Mesenteric fat pad (tissue), 1 donor: Measurements from ENCODE around the gene ACTR3.

GRCh38 chr2:112830973-112832013 is 5.3 kb downstream of the IL1B start:
- PRO-cap: no peak

DNA sequence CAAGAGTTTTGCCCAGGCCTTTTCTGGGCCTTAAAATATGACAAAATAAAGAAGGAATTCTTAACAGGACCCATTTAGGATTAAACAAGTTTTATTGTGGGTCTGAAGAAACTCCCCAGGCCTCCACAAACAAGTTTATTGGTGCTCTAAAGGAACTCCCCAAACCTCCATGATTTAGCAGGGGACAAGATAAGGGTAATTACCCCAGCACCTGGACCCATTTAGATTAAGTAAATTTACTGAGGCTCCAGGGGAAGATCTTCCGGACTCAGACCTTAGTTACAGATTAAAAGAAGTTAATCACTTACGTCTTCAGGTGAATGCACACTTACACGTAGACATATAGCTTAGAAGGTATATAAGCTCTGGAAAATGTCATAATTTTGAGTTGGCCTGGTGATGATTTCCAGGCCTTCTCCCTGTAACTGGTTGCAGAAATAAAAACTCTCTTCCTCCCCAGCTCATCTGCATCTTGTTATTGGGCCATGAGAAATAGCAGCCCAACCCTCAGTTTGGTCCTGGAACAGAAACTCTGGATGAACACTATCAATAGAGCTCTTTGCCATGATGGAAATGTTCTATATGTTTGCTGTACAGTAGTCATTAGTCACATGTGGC is 9.2 kb upstream of the IL37 start:
- PRO-cap: no peak

GRCh38 chr2:113158886-113159521 is 14.8 kb upstream of the PSD4 start:
- PRO-cap: no peak

- PRO-cap: no peak
Observed at GRCh38 chr2:113247542-113248200, 31.1 kb downstream of the PAX8 start.

- PRO-cap: no peak
Observed at GRCh38 chr2:113255227-113256281, 23.2 kb downstream of the PAX8 start.

- PRO-cap: no peak
Observed at GRCh38 chr2:113325188-113326126, 46.7 kb upstream of the PAX8 start.

DNA sequence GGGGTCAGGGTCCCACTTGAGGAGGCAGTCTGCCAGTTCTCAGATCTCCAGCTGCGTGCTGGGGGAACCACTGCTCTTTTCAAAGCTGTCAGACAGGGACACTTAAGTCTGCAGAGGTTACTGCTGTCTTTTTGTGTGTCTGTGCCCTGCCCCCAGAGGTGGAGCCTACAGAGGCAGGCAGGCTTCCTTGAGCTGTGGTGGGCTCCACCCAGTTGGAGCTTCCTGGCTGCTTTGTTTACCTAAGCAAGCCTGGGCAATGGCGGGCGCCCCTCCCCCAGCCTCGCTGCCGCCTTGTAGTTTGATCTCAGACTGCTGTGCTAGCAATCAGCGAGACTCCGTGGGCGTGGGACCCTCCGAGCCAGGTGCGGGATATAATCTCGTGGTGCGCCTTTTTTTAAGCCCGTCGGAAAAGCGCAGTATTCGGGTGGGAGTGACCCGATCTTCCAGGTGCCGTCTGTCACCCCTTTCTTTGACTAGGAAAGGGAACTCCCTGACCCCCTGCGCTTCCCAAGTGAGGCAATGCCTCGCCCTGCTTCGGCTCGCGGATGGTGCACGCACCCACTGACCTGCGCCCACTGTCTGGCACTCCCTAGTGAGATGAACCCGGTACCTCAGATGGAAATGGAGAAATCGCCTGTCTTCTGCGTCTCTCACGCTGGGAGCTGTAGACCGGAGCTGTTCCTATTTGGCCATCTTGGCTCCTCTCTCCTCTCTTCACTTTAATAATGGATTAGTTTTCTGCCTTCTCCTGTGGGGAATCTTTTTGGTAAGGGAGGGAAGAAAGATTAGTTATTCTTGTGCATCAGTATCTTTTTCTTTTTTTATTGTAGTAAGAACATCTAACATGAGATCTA is 21.4 kb upstream of the FOXD4L1 start:
- PRO-cap: no peak

DNA sequence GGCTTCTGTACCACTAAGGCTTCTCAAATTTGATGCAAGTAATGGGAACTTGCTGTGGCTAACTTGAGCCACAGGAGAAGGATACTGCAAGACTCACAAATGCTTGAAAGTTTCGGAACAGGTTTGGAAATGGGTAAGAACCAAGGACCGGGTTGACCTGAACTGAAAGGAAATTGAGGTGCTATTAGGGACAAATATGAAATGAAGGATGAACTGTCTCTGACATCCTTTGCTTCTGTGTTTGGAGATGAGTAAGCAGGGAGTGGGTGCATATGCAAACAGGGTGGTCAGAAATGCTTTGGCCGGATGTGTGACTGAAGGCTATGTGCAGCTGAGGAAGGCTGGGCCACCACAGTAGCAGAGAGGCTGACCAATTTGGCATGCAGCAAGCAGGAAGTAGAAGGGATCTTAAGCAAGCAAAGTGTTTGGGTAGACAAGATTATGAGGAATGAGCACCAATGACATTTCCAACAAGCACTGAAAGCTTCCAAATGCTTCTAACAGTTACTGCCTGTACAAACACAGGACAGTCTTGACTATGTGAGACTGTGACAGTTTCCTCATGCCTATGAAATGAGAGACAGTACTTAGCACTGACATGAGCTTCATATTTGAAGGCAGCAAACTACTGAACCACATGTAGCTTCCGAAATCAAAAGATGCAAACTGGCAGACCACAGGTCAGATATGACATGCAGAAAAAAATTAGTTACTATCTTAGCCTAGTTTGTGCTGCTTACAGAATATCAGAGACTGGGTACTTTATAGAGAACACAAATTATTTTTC is 3.4 kb upstream of the ACTR3 start:
- PRO-cap: no peak

DNA sequence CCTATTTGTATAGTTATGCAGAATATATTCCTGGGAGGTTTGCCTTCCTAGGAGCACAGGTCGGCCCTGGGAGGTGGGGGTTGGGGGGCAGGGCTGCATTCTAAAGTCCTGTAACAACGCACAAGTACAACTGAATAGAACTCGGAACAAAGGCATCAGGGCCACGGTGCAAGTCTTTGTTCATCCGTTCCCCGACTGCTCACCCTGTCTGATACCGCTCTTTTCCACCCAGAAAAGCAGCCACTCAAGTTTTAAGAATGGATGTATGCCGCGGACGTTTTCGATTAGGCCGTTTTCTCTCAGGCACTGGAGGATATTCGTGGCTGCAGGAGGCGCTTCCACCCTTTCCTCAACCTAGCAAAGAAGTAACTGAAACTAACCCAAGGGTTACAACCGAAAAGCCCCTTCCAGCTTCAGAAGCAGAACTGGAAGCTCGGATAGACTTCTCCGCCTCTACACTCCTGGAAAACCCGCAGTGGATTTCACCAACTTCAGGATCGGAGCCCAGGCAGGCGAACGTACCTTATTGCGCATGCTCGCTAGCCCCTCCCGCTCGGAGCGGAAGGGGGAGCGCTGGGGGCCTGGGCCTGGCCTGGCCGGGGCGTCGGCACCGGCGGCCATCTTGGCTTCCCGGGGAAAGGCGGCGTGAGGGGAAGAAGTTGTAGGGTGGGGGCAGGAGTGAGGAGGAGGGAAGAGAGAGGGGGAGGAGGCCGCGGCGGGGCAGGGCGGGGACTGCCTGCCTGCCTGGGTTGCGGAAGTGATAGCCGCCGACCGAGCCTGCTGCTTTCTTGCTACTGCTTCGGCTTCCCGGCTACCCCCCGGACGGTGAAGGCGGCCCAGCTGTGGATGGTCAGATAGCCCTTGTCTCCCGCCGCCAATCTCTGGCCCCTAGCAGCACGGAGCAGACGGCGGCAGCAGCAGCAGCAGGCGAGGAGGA is at the start of gene ACTR3:
ACTR3 (plus strand) TSS at position 749 of the 937 bp plus-strand sequence.
- PRO-cap: bidirectional peak, plus-strand start at position 731 of the sequence, minus-strand start at position 427 of the sequence

DNA sequence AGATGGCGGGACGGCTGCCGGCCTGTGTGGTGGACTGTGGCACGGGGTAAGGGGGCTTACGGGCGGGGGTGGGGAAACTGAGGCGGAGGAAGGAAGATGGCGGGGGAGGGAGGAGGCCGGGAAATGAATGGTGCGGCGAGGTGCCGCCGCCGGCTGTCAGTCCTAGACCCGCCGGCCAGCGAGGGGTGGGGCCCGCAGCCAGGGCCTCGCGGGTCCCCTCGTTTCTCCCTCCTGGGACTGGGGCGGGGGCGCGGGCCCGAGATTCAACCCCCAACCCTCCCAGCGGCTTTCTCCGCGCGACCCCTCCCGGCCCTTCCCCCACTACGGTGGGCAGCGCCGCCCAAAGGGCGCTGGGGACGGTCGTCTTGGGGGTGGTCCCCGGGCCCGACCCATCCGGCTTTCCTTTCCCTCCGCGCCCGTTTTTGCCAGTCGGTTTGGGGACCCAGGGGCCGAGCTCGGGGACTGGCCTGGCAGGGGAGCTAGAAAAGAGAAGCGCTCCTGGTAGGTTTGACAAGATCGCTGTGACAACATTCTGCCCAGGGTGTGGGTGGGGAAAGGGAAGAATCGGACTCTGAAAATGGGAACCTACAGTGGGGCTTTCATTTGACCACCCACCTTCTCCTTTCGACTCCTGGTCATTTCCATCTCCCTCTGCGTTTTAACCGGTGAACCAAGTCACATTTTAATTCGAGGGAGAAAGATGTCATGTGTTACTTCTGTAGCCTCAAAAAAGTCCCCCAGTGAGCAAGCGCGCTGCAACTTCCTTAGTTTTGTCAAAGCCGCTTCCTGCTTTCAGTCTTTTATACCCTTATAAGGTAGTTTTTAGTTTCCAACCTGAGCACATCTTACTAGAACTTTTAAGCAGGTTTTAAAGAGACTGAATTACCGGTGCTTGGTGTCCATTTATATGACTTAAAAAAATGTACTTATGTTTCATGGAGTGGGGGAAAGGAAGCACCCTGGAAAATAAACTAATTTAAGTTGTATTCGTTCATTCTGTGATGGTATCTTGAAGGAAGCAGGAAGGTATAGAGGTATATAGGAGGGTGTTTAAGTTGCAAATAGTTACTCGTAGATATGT is 729 bp downstream of the ACTR3 start:
- PRO-cap: unidirectional peak, minus-strand start at position 660 of the sequence

GRCh38 chr2:113891359-113891886 is 1.5 kb downstream of the ACTR3 start:
- PRO-cap: no peak

GRCh38 chr2:113896531-113897111 is 6.7 kb downstream of the ACTR3 start:
- PRO-cap: no peak

DNA sequence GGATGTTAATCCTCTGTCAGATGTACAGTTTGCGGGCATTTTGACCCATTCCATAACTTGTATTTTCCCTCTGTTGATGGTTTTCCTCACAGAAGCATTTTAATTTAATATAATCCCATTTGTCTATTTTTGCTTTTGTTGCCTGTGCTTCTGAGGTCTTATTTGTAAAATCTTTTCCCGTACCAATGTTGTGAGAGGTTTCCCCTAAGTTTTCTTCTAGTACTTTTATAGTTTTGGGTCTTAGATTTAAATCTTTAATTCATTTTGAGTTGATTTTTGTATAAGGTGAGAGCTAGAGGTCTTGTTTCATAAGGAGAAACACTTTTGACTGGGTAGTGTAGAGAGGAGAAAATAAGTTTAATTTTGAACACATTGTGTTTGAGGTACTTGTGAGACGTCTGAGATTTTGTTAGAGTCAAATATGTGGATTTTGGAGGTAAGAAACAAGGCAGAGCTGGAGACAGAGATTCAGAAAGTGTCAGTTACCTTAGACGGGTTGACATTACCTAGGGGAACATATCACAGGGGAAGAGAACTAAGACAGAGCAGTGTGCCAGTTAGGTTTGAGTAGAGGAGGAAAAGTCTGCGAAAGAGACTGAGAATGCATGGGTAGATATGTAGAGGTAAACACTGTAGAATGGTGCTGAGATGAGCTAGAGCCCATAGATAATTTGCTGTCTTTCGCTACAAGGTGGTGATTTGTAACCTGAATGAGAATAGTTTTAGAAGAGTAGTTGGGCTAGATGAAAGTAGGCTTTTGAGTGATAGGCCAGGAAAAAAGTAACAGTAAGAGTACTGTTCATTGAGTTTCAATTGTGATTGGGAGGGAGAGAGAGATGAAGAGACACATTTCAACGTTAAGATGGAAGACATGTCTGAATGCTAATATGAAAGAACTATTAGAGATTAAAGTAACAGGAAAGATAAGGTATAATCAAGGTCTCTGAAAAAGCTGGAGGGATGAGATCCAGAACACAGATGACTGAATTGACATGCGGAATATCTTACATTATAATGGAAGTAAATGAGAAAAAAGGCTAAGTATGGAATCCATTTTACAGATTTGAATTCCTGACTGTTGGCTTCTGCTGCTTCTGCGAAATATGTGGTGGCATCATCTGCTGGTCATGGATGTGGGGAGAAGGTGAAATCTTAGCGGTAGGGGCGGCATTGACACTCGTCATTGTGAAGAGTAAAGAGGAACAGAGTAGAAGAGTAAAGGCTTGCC is 31.9 kb downstream of the ACTR3 start:
- PRO-cap: no peak

DNA sequence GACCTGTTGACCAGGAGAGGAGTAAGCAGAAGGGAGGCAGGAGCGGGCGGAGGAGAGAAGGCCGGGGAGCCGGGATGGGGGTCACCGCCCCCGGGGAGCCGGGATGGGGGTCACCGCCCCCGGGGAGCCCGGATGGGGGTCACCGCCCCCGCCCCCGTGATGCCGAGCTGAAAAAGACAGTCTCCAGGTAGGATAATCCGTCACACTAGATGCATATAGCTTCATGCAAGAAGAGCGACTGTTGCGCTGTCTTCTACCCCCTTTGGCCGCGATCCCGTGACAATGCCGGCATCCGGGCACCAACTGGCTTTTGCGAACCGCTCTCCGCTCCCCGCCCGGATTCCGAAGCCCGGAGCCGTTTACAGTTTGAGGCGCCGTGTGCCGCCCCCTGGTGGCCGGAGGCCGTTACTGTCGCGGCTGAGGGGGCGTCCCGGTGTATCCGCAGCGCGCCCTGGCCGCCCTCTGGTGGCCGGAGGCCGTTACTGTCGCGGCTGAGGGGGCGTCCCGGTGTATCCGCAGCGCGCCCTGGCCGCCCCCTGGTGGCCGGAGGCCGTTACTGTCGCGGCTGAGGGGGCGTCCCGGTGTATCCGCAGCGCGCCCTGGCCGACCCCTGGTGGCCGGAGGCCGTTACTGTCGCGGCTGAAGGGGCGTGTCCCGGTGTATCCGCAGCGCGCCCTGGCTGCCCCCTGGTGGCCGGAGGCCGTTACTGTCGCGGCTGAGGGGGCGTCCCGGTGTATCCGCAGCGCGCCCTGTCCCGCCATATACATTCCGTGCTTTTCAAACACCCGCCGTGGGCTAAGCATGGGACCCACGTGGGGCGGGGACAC is 89.6 kb downstream of the ACTR3 start:
- PRO-cap: no peak

- PRO-cap: no peak
Observed at GRCh38 chr2:116135238-116135574, 1679.3 kb upstream of the DDX18 start.

- PRO-cap: no peak
Observed at GRCh38 chr2:117918280-117919169, 95.3 kb downstream of the CCDC93 start.

DNA sequence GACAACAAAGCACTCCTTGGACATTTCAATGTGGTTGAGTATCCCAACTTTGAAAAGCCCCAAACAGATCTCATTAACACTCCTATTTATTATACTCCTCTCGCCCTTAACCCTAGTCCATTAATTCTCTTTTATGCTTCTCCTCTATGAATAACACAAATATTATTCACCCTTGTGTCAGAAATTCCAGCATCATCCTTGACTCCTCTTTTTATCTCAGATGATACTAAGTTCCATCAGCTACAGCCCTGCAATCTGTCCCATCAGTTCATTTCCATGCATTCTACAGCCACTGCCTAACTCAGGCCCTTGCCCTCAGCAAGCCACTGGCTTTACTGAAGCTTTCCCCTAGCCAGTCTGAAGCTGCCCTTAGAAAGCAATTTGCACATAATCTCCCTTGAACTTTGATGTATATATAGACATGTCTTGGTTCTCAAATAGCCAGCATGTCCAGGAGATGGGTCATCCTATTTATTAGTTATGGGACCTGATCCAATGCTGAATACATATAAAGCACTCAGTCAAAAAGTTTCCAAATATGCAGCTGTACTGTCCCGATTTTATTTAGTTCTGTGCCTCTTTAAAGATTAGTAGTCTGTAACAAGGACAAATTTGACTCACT is 71.0 kb downstream of the CCDC93 start:
- PRO-cap: no peak

DNA sequence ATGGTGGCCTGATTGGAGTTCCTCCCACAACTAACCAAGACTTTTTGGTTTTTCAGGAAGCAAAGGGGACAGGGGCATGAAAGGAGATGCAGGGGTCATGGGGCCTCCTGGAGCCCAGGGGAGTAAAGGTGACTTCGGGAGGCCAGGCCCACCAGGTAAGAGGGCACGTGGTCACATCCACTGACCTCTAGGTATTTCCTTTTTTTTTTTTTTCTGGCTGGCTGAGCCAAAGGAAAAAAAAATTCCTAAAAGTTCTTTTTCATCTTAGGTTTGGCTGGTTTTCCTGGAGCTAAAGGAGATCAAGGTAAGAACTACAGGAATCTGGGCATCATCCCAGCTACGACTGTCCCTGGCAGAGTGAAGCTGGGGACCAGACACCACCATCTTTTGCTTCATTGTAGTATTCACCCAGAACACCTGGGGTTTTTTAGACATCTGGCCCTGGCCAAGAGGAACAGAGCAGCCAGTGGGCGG is 39.4 kb downstream of the MARCO start:
- PRO-cap: no peak

DNA sequence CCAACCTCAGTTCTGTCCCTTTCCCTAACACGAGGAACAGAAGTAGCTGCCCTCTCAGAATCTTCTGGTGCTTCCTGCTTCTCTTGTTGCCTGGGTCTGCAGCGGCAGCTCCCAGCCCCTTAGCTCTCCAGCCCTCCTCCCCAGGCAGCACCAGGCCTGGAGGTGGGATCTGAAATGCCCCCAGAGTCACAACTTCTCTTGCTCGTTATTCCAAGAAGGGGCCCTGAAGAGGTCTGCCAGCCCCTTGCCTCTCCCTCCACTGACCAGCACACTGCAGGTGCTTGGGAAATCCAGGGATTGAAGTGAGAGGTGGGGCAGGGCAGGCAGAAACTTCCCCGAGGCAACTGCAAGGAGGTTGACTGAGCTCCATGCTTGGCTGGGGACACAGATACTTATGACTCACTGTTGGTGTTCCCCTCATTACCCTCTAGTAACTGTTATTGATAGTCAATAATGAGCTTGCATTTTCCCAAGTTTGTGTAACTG is 47.4 kb downstream of the MARCO start:
- PRO-cap: no peak

DNA sequence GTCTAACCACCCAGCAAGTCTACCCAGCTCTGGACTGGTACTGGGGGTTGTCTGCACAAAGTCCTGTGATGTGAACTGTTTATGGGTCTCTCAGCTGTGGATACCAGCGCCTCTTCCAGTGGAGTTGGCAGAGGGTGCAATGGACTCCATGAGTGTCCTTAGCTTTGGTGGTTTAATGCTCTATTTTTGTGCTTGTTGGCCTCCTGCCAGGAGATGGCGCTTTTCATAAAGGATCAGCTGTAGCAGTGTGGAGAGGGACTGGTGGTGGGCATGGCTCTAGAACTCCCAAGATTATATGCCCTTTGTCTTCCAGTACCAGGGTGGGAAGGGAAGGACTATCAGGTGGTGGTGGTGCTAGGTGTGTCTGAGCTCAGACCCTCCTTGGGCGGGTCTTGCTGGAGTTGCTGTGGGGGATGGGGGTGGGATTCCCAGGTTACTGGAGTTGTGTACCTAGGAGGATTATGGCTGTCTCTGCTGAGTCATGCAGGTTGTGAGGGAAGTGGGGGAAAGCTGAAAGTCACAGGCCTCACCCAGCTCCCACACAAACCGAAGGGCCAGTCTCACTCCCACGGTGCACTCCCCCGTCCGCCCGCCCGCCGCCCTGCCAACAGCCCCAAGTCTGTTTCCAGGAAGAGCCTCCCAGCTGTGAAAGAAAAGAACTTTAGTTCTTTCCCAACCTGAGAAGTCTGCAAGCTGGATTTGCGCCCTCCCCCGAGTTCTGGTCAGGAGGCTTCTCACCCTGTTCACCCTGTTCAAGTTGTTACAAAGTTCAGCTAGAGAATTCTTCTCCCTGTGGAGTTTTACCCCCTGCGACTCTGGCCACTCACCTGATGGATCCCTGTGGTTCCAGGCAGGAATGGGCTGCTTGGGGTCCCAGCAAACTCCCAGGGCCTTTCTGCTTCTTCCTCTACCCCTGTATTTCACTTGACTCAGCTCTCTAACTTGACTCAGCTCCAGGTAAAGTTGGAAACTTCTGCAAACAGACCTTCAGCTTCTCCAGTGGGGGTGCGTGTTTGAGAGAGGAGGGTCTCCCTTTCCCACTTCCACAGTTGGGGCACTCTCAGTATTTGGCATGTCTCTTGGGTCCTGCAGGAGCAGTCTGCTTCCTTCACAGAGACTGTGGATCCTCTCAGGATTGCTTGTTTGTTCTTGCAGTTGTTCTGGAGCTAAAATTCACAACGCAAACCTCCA is 108.2 kb downstream of the C1QL2 start:
- PRO-cap: no peak